Paraaortic lymph node (tissue), 1 donor: ENCODE measurements around a stretch of chr6.

GRCh38 chr6:3756309-3756955 is 4.9 kb upstream of the PXDC1 start:
- PRO-cap: bidirectional peak, plus-strand start at chr6:3756479, minus-strand start at chr6:3756409; bidirectional peak, plus-strand start at chr6:3756771, minus-strand start at chr6:3756679

- PRO-cap: no peak
Measured at GRCh38 chr6:3875960-3876683, 26.9 kb downstream of the FAM50B start.

GRCh38 chr6:3904345-3905020 is 55.3 kb downstream of the FAM50B start:
- PRO-cap: no peak

DNA sequence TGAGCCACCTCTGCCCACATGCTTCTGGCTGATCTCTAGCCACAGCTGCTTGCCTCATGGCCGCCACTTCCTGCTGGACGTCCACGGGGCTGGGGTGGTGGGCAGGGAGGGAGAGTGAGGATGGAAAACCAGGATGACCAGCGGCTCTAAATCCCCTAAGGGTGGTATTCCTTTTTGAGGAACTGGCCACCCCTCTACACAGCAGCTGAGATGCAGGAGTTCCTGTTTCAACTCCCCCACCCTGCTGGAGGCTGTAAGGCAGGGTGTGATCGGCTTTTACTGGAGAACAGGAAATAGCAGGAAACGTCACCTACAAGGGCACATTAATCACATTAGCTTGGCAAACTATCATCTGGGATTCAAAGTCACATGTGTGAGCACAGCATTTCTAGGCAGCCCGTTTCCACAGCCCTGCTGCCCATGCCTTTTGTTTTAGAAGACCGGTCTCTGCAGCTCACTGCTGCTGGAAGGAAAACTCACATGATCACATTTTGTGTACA is 181.6 kb upstream of the ECI2 start:
- PRO-cap: no peak

DNA sequence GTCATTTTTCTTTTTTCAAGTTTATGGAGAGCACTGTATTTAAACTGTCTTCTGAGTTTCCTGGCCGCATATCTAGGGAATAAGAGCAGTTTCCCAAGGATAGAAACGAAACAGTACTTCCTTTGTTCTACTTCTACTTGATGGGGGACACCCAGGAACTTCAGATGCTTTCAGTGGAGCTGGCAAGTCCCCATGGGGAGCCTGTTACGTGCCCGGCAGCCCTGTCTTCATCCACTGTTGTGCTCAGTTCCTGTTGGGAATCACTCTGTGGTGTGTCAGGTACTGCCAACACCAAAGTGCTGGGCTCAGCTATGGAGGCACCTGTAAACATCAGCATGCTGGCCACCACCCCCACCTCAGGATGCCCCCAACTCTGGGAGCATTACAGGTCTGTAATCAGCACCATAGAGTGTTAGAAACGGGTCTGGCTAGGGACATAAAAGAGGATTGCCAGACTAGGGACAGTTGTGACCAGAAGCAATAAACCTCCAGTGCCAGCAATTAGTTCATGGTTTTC is 221.7 kb upstream of the ECI2 start:
- PRO-cap: no peak

DNA sequence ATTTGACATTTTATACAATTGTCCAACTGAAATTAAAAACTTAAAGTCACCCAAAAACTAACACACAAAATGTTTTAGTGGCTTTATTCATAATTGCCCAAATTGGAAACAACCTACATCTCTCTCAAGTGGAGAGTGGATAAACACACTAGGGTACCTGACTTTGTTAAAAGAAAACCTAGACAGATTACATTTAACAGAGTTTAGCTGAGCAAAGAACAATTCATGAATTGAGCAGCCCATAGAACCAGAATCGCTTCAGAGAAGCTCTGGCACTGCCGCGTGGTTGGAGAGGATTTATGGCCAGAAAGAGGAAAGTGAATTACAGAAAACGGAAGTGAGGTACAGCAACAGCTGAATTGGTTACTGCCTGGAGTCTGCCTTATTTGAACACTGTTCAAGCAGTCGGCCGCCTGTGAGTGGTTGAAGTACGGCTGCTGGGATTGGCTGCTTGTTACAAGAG is 253.9 kb upstream of the CDYL start:
- PRO-cap: no peak

DNA sequence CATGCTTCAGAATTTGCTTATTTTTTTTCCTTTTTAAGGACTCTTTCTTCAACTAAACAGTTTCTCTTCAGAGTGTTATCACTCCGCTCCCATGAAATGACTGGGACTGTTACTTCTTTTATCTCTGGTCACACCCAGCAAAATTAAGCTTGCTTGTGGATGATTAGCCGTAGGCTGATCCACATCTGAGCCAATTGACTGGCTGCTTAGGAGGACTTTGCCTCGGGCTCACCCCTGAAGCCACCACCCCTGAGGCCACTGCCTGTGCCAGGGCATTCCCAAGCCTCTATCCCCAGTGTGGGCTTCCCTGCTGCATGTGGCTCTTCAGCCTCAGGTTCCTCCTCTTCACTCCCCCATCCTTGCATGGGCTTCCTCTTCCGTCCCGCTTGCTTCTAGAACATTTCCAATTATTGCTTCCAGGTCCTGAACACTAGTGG is 48.1 kb upstream of the CDYL start:
- PRO-cap: no peak

DNA sequence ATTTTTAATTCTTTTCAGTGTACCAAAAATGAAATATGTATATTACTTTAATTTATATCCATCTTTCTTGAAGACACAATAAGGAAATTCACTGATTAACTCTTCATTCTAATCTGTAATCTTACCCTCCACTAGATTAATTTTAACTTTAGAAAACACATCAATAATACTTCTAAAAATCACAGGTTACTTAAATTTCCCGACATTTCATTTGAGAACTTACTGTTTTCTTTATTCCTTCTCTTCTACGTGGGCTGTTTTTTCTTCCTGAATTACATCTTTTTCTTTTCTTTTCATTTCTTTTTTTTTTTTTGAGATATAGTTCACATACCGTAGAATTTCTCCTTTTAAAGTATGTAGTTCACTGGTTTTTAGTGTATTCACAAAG is 20.9 kb downstream of the CDYL start:
- PRO-cap: no peak

GRCh38 chr6:4804968-4805795 is 29.0 kb downstream of the CDYL start:
- PRO-cap: no peak

DNA sequence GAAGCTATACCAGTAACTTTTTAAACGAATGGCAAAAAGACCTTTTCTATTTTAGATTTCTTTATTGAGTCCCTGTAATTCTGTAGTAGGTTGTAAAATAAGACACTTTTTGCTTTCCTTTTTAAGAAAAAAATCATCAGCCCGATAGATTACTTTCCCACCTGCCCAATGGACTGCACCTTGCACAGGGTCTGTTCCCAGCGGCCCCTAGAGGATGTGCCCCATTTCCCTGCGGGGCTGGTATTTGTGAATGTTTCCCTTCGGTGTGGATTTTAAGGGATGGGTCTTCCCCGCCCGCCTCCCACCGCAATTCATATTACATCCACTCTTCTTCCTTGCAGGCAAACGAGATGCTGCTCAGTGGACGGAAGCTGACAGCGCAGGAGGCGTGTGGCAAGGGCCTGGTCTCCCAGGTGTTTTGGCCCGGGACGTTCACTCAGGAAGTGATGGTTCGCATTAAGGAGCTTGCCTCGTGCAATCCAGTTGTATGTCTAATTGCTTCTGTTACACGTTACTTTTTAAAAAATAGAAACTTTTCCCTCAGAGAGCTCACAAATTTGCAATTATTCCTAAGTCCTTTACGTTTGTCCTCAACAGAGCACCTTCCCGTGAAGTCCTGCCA is 51.8 kb downstream of the RPP40 start:
- PRO-cap: unidirectional peak, minus-strand start at position 300 of the sequence

DNA sequence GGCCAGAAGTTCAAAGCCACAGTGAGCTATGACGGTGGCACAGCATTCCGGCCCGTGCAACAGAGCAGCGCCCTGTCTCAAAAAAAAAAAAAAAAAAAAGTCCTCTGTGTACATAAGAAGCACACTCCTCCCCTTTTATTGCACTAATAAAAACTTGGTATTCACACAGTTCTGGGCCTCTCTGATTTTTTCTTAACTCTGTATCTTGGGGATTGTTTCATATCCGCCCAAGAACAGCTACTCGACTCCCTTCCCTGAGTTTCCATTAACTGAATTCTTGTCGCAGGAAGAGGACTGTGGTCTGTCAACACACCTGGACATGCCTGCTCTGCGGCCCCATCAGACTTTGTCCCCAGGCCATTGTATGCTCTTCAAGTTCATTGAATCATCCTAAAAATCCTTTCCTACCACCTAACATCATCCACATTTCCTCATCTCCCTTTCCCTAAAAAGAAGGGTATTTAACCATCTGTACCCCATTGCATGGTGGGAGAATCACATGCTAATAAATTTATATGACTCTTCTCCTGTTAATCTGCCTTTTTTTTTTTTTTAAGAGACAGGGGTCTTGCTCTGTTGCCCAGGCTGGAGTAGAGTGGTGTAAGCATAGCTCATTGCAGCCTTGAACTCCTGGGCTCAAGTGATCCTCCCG is 25.8 kb upstream of the PPP1R3G start:
- PRO-cap: no peak

DNA sequence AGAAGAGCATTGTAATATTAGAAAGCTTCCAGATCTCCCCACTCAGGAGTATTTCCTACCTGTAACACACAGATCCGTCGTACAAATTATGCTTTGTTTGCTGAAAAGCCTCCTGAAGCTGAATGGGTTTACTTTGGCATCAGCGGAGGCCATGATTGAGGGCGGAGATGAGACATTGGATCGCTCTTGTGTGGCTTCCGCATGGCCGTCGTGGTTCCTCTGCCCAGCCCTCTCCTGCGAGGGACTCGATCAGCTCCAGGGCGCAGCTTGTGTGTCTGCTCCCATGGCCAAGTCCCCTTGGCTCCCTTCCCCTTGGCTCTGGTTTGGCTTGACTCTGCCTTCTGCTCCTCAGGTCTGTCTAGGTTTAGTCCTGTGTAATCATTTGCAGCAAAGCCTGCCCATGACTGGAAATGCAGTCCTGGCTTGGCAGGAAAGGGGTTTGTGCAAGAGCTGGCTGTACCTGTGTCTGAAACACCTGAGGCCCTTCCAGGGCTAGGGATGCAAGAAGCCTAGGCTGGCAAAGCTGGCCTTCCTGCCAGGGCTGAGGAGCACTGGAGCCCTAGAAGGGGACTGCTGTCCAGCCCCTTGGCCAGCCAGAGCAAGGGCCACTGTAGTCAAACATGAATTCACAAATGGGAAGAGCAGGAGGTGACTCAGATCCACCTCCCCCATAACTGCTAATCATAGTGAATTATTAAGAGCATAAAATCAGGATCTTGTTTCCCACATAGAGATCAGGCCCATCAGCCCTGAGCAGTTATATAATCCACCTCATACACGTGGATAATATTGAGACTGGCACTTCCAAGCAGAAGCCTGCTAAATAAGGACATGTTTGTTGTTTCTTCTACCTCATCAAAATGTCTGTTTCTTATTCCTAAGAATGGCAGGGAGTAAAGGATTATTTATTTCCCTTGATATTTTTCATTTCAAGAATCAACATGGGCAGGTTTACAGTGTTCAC is 196.8 kb downstream of the FARS2 start:
- PRO-cap: no peak

GRCh38 chr6:5508860-5509610 is 247.7 kb downstream of the FARS2 start:
- PRO-cap: no peak

DNA sequence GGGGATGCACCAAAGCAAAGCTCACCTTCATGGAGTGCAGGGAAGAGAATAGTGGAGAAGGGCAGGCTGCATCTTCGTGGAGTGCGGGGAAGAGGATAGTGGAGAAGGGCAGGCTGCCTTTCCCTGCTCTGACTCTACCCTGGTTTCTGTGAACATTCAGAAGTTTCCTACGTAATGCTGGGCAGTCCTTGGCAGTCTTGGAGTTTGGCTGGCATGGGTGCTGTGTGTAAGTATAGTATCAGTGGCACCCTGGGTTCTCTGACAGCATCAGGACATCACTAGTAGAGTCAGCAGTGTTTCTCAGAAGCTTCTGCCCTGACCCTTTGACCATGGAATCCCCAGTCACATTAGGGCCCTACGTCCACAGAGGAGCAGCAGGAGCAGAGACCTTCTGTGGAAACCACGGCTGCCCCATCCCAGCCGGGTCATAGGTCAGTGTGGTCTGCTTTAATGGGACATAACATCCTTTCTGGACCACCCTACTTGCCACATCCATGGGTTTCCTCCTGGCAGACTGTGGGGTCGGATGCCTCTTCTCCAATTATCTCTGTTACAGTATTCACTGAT is 352.9 kb downstream of the NRN1 start:
- PRO-cap: no peak

- PRO-cap: no peak
Measured at GRCh38 chr6:5660429-5661754, 345.8 kb downstream of the NRN1 start.

GRCh38 chr6:5996680-5997238 is 10.0 kb downstream of the NRN1 start:
- PRO-cap: no peak

DNA sequence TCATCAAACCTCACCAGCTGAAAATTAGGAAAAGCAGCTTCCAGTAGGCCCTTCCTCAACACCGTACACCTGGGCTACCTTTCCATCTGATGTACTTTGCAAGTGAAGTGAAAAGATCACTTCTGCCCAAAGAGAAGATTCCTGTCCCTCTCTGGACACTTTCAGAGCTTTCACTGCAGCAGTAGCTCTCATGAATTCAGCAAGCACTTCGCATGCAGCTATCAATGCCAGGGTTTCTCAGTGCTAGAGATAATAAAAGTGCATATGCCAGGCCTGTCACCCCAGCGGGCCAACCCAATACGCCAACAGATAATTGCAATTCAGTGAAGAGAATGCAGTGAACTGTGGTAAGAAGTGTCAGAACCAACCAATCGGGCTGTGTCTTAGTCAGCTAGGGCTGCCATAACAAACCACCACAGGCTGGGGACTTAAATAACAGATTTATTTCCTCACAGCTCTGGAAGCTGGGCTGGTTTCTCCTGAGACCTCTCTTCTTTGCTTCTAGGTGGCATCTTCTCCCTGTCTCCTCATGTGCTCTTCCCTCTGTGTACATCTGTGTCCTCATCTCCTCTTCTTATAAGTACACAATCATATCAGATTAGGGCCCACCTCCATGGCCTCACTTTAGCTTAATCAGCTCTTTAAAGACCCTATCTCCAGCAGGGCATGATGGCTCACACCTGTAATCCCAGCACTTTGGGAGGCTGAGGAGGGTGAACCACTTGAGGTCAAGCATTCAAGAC is 833 bp downstream of the LY86 start:
- PRO-cap: no peak

DNA sequence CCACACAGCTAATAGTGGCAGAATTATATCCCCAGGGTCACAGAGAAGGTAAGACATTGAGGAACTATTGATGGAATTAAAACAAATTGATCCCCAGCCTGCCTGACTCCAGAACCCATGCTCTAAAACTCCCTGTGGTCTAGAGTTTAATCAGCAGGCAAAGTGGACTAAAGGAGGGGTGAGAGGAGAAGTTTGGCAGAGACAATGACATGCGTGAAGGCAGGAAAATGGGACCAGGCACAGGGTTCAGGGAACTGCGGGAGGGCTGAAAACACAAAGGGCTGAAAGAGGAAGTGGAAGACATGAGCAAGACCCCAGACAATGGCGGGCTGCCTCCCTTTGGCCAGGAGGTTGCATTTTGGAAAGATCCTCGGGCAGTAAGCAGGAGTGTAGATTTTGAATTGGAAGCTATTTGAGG is 3.1 kb downstream of the LY86 start:
- PRO-cap: no peak

- PRO-cap: no peak
Measured at GRCh38 chr6:6600626-6601018, 12.1 kb downstream of the LY86 start.

DNA sequence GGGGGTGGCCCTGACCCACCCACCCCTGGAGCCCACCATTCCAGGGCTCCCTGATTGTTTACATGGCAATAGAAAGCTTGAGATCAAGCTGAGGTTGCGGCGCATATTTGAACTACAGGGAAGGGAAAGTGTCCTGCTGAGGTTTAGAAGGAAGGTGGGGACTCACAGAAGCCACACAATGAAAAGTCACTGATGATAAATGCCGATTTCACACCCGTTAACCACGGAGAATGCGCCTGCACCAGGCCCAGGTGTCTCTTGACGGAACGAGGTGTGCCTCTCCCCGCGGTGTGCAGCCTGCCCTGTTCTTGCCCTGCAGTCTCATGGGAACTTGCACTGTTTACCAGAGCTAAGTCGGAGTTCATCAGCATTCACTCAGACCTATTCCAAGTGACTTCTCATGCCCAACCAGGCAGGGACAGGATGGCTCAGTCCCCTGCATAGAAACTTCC is 90.3 kb downstream of the LY86 start:
- PRO-cap: no peak